Occipital lobe (tissue), 2 donors: ENCODE data around the gene NUDT5.

GRCh38 chr10:11673231-11674475, 62.2 kb upstream of the USP6NL start:
- RAMPAGE, long total RNA, result no peak

DNA sequence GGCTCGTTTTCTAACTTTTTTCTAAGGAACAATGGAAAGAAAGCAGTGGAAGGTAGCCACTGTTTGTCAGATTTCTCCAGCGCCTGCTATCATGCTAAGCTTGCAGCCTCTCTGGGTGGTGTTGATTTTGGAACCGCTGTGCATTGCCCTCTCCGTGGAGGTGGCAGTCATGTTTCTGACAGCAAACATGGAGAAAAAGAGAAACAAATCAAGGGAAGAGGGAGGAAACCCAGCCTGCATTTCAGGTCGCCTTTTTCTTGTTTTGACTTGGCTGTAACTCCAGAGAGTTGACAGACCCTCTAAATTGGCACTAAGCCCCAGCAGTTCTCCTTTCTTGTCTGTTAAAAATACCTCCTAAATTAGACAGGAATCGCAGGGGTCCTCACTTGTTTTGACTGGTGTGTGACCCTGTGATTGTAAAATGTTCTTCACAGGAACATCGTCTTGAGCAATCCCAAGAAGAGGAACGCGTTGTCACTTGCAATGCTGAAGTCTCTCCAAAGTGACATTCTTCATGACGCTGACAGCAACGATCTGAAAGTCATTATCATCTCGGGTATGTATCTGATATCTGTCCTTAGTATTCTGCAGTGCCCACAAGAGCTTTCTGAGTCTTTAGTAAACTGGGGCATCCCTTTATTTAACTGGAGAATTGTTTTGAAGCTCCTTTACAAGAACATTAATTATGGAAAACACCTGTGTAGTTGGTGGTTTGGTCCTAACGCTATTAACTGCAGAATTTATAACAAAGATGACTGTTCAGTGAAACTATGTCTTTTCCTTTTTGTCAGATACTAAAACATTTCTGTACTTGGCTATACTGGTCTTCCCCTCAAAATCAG, 5.0 kb downstream of the ECHDC3 start:
- RAMPAGE, long total RNA, result no peak

DNA sequence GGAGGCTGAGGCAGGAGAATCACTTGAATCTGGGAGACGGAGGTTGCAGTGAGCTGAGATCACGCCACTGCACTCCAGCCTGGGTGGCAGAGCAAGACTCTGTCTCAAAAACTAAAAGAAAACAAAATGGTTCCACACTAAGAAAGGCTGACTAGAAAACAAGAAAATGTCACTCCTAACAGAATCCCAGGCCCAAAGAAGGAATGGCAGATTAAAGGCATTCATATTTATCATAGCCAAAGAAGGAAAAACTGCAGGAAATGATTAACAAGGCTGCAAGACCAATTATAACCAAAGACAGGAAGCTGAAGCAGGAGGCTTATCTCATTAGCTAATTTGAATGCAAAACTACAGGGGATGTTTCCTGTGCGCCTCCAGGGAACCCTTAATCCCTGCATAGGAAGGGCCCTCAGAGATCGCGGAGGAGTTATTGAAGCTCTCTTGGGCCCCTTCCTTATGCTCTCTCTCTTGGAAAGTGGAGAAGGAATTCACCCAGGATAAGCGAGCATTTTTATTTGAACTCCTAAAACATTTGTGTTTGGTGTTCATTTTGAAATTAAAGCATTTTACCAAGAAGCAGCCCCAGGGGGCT, 24.3 kb upstream of the PROSER2 start:
- RAMPAGE, long total RNA, result no peak

DNA sequence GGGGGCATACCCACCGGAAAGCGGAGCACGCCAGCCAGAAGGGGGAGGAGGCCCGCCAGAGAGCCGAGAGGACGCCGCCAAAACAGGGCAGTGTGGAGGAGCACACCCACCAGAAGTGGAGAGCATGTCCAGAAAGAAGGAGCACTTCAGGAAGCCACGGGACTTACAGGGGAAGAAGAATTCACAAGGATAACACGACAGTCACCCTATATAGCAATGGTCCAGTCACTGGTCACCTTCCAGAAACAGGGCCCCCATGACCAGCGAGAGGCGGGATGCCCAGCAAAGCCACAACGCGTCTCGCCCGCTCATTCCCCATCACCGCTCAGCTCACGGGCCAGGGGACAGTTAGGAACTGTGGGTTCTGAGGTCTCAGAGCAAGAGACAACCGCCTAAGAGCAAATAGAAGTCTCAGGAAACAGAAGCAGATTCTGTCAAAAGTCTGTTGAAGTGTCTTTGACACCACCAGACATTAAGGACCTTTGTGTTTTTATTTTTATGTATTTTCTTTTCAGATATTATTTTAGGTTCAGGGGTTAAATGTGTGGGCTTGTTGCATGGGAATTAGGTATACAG, 71.9 kb downstream of the PROSER2 start:
- RAMPAGE, long total RNA, result no peak

- RAMPAGE, long total RNA, result no peak
These were observed at the start of gene NUDT5 for GRCh38 chr10:12195360-12196030. TSS of gene NUDT5 (minus strand) at chr10:12195891.

GRCh38 chr10:12270814-12271361, 74.9 kb downstream of the CDC123 start:
- RAMPAGE, long total RNA, result no peak

GRCh38 chr10:12471080-12471688, 121.8 kb downstream of the CAMK1D start:
- RAMPAGE, long total RNA, result no peak

GRCh38 chr10:12489628-12490157, 140.3 kb downstream of the CAMK1D start:
- RAMPAGE, long total RNA, result no peak

DNA sequence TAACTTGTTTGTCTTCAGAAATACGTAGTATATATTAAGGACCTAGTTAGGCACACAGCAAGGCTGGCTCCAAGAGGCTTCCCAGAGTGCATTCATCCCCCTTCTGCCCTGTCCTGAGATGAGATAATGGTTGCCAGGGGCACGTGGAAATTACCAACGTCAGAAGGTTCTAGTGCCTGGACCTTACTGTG, 181.8 kb downstream of the CAMK1D start:
- RAMPAGE, long total RNA, result no peak

DNA sequence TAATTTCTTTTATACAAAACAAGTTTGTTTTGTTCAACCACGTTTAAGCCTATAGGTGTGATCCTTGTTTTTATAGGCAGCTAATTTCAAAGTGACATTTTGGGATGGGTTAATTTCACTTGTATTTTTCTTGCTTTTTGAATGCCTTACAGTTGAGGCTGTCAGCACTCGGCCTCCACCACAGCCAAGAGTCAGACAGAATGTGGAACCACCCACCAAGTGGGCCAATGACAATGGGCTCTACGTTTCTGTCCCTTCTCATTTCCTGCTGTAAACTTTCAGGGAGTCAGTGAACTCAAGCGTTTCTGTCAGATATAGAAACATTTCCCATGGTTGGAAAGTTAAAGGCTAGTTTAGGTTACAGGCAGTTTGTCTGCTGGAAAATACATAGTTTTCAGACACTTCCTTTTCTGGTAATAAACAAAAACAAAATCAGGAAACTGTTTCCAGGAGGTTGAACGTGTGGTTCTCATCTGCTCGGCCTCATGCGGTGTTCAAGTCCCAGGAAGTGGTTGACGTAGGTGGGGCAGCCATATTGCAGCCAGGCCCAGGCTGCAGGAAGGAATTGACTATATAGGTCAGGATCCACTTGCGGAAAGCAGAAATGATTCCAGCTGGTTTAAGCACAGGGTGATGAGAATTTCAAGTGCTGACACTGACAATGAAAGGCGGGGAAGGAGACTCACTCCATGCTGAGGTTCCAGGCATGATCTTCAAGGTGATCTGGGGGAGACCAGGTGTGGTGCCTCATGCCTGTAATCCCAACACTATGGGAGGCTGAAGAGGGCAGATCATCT, 245.2 kb downstream of the CAMK1D start:
- RAMPAGE, long total RNA, result no peak

DNA sequence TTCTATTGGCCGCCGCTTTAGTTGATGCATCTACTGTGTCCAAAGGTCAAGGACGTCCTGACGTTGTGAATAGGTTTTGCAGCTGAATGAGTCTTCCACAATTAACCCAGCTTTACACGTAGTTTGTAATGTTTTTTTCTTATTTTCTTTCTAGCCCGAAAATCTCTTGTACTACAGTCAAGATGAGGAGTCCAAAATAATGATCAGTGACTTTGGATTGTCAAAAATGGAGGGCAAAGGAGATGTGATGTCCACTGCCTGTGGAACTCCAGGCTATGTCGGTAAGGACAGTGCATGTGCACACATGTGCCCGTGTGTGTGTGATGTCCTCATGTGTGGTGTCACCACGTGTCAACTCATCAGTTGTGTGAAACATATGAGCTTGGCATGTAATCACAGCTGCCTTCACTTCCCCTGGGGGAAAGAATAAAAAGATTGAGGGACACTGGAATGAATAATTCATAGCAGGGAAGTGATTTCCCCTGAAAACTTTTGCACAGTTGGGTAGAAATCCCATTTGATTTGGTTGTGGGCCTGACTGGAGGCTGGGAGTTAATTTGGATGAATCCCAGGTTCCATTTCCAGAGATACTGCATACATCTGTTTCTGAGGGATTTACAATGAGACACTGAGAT, 231.9 kb downstream of the CCDC3 start:
- RAMPAGE, long total RNA, result no peak

- RAMPAGE, long total RNA, result no peak
These were observed 11.6 kb upstream of the OPTN start for GRCh38 chr10:13088292-13088818.

- RAMPAGE, long total RNA, result no peak
These were observed 10.1 kb downstream of the OPTN start for GRCh38 chr10:13109988-13110552.

DNA sequence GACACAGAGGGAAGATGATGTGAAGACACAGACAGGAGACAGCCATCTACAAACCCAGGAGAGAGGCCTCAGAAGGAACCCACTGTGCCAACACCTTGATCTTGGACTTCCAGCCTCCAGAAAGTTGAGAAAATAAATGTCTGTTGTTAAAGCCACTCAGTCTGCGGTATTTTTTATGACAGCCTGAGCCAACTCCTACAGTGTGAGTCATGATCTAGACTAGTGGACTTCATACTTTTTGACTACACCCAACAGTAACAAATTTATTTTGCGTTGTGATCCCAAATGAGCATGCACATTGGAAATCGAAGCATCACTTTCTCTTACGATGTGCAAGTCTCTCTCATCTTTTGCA, 29.0 kb downstream of the PHYH start:
- RAMPAGE, long total RNA, result no peak

DNA sequence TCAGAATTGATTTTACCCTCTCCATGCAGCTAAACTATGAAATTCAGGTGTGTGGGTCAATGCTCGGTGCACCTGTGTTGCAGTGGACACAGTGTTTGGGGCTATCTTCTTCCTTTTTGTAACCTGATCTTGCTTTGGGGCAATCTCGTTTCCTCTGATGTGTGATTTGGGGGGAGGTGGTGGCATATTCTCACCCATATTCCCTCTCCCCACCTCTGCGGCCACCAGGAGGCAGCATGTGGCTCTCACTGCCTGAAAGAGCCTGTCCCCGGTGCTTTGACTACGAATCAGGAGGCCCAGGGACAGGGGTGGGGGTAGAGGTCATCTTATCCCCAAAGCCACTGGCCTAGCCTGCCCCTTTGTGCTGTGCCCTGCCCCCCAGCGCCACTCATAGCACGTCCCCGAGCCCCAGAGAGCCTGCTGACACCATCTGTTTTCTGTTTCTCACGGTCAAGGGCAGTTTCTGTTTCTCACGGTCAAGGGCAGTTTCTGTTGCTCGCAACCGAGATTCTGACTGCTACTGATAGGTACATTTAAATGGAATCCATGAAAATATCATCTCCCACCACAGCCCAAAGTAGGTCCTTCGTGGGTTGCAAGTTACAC, 28.3 kb downstream of the PHYH start:
- RAMPAGE, long total RNA, result no peak

DNA sequence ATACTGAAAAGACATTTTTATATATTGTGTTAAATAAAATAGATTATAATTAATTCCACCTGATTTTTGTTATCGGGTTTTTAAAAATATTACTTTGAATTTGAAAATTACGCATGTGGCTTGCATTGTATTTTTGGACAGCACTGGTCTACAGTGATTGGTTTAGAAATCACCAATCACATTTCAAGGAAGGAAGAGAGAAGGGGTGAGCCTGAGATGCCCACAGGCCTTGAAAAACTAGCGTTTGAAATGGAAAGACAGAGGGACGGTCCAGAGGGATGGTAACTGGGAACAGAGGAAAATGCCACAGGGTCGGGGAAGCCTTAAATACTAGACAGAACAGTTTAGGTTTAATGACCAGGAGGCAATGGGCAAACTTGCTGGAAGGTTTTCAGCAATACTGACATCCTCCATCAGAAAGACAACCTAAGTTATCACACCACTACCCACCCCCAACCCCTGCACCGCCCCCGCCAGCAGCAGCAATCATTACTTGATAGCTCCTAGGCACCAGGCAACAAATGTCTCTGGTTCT, 7.0 kb downstream of the SEPHS1 start:
- RAMPAGE, long total RNA, result no peak

DNA sequence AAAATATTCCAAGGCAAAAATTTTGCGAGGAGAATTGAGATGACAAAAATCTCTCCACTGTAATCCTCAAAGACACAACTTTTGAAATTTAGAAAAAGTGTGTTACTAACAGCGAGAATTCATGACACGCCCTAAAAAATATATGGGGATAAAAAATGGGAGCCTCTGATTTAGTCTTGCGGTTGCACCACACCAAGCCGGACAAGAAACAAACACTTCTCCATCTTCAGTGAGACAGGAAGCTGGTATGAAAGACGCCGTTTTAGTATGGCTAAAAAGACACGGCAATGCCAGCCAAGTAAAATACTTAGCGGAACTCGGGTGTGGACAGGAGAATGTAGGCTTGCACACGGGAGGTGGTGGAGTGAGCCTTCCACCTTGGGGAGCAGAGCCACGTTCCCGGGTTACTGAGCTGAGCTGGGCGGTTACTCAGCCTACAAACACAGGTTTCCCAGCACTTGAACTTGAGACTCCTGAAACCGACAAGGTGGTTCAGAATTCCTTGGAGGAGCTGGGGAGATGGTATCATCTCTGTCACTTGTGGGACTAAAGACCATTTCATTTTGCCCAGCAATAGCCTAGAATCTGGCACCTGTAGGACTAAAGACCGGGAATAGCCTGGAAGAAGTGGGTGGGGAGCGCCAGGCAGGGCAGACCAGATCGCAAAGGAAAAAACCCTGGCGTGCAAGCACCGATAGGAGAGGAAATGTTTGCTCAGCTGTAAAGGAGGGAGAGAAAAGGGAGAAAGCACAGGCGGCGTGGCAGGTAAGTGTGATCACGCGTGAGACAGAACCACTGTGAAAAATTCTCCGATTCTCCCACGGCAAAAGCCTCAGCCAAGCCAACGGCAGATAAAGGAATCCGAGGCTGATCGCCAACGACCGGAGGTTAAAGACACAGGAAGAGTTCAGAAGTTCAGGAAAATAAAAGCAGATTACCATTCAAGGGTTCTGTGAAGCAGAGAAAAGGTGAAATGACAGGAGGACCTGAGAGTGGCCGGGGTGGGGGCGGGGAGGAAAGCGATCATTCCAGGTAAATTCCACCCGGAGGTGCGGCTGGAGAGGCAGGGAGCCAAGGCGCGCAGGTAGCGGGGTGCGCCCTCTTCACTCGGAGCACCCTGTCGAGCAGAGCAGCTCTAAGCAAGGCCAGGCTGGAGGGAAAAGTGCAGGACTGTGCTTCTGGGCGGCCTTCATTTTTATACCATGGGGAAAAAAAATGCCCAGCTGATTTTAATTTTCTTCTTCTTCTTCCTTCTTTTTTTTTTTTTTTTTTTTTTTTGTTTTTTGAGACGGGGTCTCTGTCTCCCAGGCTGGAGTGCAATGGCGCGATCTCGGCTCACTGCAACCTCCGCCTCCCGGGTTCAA, 35.0 kb upstream of the SEPHS1 start:
- RAMPAGE, long total RNA, result no peak

DNA sequence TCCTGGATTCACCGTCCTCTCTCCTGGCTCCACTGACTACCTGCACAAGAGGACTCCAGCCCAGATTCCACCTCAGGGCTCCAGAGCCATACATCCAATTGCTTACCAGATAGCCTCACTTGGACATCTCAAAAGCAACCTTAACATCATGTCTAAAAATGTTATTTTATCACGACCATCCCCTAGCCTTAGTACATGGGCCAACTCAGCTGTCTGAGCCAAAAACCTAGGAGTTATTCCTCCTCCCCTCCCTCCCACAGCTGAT, 15.6 kb downstream of the BEND7 start:
- RAMPAGE, long total RNA, result no peak

GRCh38 chr10:13527886-13528390, 876 bp downstream of the BEND7 start:
- RAMPAGE, long total RNA, result no peak

GRCh38 chr10:13628597-13629197, 41.9 kb downstream of the PRPF18 start:
- RAMPAGE, long total RNA, result no peak